ENCODE results near the genes ACTL6A, PEX5L and DNAJC19.

GRCh38 chr3:176916708-176917306, 280.5 kb downstream of the TBL1XR1 start:
- PRO-cap, result no peak
- RAMPAGE, long total RNA, result no peak

DNA sequence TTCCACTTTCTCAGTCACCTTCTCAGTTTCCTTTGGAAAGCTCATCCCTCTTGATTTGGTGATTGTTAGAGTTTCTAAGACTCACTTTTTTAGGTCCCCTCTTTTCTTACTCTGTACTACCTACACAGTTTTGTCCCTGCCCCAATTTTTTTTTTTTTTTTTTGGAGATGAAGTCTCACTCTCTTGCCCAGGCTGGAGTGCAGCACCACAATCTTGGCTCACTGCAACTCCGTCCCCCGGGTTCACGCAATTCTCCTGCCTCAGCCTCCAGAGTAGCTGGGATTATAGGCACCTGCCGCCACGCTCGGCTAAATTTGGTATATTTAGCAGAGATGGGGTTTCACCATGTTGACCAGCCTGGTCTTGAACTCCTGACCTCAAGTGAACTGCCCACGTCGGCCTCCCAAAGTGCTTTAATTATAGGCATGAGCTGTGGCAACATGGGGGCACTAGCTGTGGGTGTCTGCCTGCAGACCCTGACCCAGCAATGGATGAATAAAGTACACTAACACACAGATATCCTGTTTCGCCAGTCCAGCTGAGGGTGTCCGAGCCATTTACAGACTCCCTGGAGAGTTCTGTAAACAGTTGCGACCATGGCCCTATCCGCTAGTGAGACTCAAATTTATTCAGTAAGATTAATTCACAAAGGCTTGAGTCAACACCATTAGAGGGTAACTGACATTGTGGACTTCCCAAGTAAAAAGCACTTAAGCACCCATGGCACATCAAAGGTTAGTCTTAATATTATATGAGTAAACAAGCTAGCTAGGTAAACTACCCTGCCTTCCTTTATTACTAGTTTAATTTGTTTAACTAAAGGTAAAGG, 161.8 kb downstream of the TBL1XR1 start:
- PRO-cap, result no peak
- RAMPAGE, long total RNA, result no peak

GRCh38 chr3:177109527-177110392, 87.5 kb downstream of the TBL1XR1 start:
- PRO-cap, result no peak
- RAMPAGE, long total RNA, result no peak

- PRO-cap, result unidirectional peak, plus-strand start at chr3:177357696
- RAMPAGE, long total RNA, result no peak
Measured at GRCh38 chr3:177357264-177357832, 160.1 kb upstream of the TBL1XR1 start.

DNA sequence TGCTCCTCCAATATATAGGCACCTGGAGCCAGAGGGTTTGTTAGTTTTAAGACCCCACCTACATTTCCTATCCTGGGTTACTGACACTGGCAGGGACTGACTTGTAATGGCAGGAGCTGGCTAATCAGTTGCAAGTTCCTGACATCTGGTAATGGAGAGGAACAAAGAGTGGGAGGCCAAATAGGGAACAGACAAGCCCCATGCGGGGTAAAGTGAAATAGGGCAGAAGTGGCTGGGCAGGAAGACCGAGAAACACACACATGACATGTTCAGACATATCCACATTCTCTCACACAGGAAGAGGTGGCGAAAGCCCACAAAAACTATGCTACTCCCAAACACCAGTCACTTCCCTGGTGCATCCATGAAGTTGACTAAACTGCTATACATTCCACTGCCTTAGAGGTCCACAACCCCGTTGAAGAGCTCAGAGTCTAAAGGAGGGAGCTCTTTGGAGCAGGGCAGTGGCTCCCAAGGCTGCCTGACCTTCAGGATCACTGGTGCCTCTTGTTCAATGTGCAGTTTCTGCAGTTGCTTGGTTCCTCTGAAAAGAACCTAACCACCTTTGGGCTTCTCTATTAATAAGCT, 394.1 kb upstream of the TBL1XR1 start:
- PRO-cap, result no peak
- RAMPAGE, long total RNA, result no peak

DNA sequence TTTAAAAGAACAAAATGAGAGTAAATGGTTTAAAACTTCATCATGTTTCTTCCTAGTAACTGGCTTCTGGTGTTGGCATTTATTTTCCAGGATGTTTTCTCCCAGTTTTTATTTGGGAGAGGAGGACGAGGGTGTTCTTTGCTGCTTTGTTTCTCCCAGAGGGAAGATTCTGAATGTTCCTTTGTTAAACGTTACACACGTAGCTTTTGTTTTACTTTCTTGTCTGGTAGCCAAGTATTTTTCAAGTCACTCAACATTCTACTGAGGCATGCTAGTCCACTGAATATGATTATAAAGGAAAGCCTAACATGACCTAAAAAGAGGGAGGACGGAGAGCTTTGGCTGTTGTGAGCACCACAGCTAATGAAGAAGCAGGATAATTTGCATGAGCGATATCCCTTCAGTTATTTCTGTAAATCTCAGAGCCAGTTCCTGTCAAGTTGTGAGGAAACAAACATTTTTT, 422.1 kb upstream of the TBL1XR1 start:
- PRO-cap, result no peak
- RAMPAGE, long total RNA, result no peak

GRCh38 chr3:177816479-177817361, 619.4 kb upstream of the TBL1XR1 start:
- PRO-cap, result no peak
- RAMPAGE, long total RNA, result no peak

DNA sequence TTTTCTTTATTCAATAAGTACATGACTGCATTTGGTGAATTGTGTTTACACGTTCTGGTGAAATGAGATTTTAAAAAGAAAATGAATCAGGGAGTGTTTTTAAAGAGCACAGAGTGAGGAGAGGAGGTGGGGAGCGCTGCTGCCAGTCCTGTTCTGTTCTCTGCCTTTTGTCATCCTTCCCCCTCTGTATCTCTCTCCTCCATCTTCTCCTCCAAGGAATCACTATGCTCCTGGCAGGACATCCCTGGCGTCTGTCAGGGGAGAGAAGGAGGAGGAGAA, 627.5 kb upstream of the TBL1XR1 start:
- PRO-cap, result unidirectional peak, plus-strand start at position 111 of the sequence
- RAMPAGE, long total RNA, result no peak

GRCh38 chr3:178385142-178385619, 151.1 kb upstream of the KCNMB2 start:
- PRO-cap, result no peak
- RAMPAGE, long total RNA, result no peak

GRCh38 chr3:179261669-179261868, 10.7 kb upstream of the KCNMB3 start:
- PRO-cap, result no peak
- RAMPAGE, long total RNA, result no peak

- PRO-cap, result bidirectional peak, plus-strand start at chr3:179562926, minus-strand start at chr3:179562675; bidirectional peak, plus-strand start at chr3:179563284, minus-strand start at chr3:179563191
- RAMPAGE, long total RNA, result start-site peak on the plus strand at chr3:179562940-179562976, 606 reads
Measured at GRCh38 chr3:179562487-179563408, at the start of gene ACTL6A. Gene ACTL6A (plus strand): TSS chr3:179562926.

GRCh38 chr3:179563409-179563940, 749 bp downstream of the ACTL6A start:
- PRO-cap, result unidirectional peak, minus-strand start at chr3:179563524
- RAMPAGE, long total RNA, result no peak

GRCh38 chr3:179673355-179674047, 20.7 kb downstream of the USP13 start:
- PRO-cap, result no peak
- RAMPAGE, long total RNA, result no peak

- PRO-cap, result no peak
- RAMPAGE, long total RNA, result no peak
Measured at GRCh38 chr3:180036542-180037517, at the start of gene PEX5L. Gene PEX5L (minus strand): TSS chr3:180036937.

DNA sequence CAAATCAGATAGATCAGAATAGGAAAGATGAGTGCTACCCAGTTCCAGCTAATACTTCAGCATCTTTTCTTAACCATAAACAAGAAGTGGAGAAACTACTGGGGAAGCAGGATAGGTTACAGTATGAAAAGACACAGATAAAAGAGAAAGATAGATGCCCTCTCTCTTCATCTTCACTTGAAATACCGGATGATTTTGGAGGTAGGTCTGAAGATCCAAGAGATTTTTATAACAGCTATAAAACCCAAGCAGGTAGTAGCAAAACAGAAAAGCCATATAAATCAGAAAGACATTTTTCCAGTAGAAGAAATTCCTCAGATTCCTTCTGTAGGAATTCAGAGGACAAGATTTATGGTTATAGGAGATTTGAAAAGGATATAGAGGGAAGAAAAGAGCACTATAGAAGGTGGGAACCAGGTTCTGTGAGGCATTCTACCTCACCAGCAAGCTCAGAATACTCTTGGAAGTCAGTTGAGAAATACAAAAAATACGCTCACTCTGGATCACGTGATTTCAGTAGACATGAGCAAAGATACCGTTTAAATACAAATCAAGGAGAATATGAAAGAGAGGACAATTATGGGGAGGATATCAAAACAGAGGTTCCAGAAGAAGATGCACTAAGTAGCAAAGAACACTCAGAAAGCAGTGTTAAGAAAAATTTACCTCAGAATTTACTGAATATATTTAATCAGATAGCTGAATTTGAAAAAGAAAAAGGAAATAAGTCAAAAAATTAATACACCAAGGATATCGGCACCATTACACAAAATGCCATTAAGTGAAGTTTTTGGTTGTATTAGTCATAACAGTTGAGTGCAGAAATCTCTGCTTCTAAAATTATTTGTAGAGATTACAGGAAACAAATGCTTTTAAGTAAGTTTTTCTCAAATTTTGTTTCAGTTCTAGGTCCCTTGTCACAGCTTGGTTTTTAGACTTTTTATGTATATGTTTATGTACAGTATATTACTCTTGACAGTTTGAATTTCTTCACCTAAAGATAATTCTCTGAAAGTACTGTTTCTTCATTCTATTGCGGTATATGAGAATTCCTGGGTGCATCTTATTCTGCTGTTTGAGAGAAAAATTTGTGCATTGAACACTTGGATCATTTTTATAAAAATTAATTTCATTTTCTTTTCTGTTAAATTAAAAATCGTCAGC, 8.2 kb downstream of the TTC14 start:
- PRO-cap, result no peak
- RAMPAGE, long total RNA, result no peak

DNA sequence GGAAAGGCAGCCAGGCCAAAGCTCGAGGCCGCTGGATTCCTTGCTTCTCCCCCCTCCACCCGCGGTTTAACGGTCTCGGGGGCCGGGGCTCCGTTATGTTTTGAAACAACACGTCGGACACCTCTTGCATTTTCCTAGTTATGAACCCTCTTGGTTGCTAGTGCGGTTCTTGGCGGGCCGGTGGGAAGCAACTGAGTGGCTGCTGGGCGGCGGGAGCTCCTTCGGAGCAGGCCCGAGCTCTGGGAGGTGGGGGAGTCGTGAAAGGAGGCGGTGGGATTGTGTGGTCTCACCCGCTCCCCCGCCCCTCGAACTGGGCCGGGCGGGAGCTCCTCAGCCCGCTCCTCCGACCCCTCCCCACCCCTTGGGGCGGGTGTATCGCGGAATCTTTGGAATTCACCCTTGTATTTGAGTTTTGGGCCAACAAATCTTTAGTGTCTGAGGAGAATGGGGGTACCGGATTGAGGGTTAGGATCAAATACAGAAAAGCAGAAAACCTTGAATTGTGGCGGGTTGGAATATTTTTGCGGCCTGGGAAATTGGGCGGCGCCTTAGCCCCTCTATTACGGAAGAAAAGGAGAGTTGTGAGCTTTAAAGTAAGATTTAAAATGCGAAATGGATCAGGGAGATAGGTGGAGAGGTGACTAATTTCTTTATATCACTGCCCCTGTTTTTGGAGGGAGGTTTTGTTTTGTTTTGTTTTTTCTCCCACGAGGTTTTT, 518 bp downstream of the FXR1 start:
- PRO-cap, result no peak
- RAMPAGE, long total RNA, result no peak

GRCh38 chr3:180949099-180949418, 36.6 kb downstream of the FXR1 start:
- PRO-cap, result no peak
- RAMPAGE, long total RNA, result no peak

DNA sequence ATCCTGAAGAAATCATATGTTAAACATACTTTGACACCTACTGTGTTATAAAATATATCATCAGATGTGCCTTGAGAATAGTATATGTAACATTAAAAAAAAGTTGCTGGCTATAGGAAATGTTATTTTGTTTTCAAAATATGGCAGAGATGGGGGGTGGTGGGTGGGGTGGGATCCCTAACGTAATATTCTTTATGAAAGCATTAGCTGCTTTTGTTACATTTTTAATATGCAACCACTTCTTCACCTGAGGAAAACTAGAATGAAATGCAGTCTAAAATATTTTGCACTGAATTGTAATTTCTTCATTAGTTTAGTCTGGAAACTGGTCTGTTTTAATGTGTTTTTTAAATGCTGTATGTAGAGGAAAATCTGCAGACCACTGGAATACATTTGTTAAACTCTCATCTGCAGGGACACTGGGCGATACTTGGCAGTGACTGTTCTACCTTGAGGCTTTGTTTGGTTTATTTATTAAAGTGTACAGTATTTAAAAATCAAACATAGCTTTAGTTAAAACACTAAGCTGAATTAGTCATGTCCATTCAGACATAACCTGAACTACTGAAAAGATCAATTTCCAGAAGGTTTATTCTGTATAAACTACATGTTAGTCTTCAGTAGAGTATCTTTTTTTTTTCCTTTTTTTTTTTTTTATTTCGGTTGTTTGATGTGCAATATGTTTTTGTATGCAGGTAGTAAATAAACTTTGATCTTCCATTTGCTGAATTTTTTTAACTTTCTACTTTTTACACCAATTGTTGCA, 12.9 kb downstream of the DNAJC19 start:
- PRO-cap, result no peak
- RAMPAGE, long total RNA, result no peak

DNA sequence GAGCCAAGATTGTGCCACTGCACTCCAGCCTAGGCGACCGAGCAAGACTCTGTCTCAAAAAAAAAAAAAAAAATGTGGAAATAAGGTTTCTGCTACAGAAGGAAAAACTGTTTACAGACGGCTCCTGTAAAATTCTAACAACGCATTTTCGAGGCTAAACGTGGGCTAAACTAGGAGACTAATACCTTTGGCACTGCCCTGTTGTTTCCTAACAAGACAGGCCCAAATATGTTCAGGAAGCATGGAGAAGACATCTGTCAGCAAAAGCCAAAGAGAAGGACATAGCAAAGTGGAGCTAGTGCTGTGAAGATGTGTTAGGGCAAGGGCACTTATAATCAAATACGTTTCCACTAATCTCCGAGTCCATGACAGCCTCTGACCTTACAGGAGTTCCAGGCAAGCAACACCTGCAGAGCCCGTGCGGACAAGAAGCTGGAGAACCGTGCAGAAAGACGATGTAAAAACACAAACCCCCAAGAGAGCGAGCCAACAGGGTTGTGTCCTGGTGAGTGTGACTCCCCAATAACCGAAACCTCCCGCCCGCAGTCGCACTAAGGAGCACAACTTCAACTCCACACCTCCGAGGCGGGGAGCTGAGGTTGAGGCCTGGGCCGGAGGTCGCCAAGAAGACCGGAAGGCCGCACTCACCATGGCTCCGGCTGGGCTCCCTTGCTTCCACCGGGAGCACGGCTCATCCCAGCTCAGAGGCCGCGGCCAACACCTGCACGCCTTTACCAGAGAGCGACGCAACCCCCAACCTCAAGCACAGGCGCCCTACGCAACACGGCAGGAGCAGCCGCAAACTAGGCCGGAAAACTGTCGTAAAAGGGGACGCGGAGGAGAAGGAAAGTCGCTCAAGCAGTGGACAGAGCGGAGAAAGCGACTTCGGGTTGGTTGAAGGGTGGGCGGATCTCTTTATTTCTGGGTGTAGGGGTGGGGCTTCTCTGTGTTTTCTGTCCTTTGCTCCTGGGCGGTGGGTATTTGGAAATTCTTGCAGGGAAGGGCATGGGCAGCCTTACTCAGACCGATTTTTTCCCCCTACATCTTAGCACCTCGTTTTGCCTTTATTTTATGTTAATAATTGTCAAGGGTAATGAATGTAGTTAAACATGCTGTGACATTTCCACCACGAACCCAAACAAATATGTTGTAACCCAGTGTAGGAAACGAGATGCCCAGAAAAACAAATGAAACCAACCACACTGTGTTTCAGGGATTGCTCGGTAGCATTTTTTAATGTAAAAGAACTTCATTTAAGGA, at the start of gene DNAJC19:
TSS of gene DNAJC19 (minus strand) at position 785 of the 1,260 bp plus-strand sequence.
- PRO-cap, result bidirectional peak, plus-strand start at position 947 of the sequence, minus-strand start at position 776 of the sequence
- RAMPAGE, long total RNA, result start-site peak on the minus strand centred at position 753 of the sequence, 96 bp wide, 1,294 reads; start-site peak on the plus strand centred at position 829 of the sequence, 21 bp wide, 25 reads

GRCh38 chr3:182884640-182885014, 91.3 kb downstream of the ATP11B start:
- PRO-cap, result no peak
- RAMPAGE, long total RNA, result no peak

Measured in vagina (tissue), 1 donor.